OVCAR3 (cell line): ENCODE data around the genes LRRC51, P2RY2 and ARHGEF17.

- RRBS, result no CpG with 5 or more reads among the region's 5 CpGs
Measured at GRCh38 chr11:72038831-72039679, 40.3 kb downstream of the IL18BP start.

GRCh38 chr11:72080272-72081279 is at the start of gene LRRC51:
LRRC51 (plus strand) TSS chr11:72080850.
- RRBS, result 4% methylated on average over 19 of the region's 67 CpGs

DNA sequence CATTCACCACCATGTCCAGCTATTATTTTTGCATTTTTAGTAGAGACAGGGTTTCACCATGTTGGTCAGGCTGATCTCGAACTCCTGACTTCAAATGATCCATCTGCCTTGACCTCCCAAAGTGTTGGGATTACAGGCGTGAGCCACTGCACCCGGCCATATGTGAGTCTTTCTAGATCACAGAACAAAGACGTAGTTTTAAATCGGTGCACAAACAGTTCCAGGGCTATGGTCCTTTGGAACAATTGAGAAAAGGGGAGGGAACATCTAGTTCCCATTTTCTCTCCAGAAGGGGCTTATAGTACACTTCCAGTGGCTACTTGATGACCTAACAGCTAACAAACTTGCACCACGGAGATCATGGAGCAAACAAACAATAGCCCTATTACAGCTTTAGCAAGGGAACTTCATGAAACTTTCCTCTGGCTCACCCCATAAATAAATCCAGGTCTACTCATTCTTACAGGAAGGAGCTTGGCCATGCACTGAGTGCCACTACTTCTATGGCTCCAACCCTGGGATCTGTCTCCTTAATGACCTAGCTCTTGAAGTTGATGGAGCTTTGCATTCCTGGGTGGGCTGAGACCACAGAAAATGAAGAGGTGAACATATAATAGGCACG is 8.4 kb upstream of the FOLR2 start:
- RRBS, result no CpG with 5 or more reads among the region's 7 CpGs

- RRBS, result no CpG with 5 or more reads among the region's 4 CpGs
Measured at GRCh38 chr11:72224434-72224543, 278 bp upstream of the INPPL1 start.

- RRBS, result 73% methylated on average over 2 of the region's 14 CpGs
Measured at GRCh38 chr11:72237909-72238345, 6.0 kb downstream of the PHOX2A start.

DNA sequence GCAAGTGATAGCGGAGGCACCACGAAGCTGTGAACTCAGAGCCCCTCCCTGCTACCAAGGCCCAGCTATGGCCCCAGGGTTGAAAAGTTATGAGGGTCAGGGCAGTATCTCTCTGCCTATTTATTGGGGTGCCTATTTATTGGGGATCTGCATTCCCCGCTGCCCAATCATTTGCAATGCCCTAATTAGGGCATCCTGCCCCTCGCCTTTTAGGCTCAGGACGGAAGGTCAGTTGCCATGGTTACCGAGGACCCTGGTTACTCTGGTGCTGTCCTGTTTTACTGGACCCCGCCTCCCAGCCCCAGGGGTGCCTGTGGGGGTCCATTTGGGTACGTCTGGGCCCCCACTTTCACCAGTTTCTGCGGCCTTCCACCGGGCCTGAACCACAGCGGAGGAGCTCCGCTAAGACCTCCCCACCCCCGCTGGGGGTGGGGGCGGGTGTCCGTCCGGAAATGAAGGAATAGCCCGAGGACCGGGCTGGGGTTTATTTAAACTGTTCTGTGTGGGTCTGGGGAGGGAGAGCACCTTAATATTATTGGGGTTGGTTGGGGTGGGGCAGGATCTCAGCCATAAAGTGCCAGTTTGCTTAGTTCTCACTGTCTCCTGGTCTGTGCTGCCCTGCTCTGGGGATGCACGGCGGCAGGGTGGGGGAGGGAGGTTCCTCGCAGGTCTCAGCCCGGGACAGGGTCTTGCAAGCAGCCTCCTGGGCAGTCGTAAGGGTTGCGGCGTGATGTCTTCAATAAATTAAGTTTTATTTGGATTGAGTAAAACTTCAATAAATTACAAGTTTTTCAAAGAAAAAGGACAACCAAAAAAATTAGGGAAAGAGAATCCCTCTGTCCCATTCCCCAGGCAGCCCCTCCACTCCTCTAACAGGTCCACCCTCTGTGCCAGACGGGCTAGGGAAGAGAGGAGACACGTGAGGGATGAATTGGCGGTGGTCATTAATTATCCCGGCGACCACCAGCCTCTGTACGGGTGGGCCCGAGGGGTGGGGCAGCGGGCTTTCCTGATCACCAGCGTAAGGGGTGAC is 5.3 kb downstream of the PHOX2A start:
- RRBS, result 96% methylated on average over 7 of the region's 34 CpGs

DNA sequence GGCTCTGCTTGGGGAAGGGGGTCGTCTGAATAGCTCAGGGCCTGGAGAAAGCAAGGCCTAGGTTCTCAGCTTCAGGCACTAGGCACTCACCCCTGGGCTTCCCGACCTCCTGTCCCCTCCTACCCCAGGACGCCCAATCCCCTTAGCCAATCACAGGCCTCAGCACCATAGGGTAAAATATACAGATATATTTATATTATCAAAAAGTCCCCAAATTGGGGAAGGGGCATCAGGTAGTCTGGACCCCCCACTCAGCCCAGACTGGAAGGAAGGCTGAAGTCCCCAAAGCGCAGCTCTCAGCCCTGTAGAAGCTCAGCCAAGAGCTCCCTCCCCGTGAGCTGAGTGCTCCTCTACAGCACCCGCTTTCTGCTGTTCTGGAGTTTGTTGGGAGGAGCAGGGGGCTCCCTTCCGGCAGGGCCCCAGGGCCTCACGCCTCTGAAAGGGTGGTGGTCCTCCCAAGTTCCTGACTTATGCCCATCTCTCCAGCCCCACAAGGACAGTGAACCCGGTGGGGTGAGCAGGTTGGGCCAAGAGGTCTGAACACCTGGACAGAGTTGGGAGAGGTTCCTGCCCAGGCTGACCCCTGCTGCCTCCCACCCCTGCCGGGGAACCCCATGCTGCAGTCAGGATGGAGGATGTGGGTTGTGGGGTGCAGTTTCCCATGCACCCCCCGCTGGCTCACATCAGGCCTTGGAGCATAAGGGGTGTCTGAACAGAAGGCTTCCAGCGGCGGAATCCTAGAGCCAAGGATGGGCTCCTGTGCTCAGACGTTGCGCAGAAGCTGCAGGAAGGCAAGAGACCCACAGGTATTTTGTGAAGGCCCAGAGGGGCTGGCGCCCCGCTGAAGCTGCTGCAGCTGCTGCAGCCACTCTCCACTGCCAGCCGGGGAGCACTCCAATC is 10.9 kb upstream of the PDE2A start:
- RRBS, result 94% methylated on average over 4 of the region's 18 CpGs

- RRBS, result no CpG with 5 or more reads among the region's 9 CpGs
Measured at GRCh38 chr11:72723469-72723938, 28.7 kb downstream of the ARAP1 start.

DNA sequence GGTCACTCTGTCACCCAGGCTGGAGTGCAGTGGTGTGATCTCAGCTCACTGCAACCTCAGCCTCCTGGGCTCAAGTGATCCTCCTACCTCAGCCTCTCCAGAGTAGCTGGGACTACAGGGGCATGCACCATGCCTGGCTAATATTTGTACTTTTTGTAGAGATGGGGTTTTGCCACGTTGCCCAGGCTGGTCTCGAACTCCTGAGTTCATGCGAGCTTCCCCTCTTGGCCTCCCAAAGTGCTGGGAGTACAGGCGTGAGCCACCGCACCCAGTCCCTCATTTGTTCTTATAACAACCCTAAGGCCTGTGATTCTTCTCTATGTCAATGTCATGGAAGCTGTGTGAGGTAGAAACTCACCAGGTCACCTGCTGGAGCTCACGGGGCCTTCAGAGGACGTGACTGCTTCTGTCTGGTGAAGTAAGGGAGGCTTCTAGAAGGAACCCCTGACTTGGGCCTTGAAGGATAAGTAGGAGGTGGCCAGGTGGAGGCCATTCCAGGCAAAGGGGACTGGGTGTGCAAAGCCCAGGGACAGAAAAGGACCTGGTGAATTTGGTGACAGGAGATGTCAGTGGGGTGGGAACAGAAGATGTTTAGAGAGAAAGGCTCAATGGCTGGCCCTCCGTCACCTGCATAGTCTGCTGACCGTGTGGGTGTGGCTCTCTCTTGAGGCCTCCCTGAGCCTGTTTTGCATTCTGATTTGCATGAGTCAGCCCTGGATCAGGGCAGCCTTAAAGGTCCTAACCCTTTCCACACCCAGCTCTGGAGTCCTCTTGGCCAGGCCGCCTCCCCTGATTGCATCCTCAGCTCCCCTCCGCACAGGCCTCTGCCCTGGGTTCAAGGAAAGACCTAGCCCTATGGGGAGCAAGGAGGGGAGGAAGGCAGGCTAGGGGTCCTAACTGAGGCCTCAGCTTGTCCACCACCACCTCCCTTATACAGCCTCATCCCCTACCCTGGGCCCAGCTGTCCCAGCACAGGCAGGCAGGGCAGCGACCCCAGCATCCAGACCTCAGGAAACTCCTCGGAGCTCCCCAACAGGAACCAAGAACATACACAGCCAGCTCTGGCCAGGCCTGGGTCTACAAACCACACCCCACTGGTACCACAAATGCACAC is 14.2 kb downstream of the ARAP1 start:
- RRBS, result no CpG with 5 or more reads among the region's 13 CpGs

GRCh38 chr11:72807094-72807767 is 7.0 kb upstream of the ATG16L2 start:
- RRBS, result no CpG with 5 or more reads among the region's 5 CpGs

DNA sequence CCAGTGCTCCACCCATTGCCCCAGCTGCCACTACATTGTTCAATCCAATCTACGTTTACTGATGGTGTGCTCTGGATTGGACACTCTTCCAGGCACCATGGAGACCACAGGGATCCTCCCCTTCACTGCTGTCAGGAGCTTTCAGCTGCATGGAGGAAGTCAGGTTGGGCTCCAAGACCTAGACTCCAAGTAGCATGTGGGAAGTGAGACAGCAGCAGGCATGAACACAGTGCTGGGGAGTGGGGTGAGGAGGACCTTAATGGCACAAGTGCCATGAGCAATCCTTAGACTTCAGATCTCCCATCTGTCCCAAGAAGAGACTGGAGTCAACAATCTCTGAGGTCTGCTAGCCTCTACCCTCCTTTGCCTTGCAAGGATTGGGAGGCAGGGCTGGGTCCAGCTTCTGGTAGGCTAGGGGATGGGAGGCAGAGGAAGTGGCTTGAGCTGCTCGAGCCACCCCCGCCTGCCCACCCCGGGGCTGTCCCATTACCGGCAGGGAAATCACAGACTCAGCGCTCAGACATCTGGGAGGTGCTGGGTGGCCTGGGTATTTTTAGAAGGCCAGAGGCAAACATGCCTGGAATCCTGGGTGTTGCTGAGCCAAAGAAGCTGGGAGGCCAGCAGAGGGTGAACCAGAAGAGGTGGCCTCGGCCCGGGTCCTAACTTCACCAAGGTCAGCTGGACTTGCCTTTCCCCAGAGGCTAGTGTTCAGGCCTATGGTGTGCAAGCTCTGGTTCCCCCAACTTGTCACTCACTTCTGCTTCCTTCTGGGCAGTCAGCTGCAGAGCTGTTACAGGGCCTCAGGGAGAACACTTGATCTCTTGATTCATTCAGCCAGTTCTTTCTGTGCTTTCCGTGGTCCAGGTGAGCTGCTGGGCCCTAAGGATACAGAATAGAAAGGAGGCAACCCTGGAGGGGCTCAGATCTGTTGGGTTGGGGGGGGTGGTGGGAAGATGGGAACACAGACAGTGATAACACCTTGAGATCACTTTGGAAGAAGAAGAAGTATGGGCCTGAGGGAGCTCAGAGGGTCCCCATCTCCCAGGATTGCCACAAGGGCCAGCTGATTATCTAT is 15.4 kb upstream of the FCHSD2 start:
- RRBS, result no CpG with 5 or more reads among the region's 9 CpGs

DNA sequence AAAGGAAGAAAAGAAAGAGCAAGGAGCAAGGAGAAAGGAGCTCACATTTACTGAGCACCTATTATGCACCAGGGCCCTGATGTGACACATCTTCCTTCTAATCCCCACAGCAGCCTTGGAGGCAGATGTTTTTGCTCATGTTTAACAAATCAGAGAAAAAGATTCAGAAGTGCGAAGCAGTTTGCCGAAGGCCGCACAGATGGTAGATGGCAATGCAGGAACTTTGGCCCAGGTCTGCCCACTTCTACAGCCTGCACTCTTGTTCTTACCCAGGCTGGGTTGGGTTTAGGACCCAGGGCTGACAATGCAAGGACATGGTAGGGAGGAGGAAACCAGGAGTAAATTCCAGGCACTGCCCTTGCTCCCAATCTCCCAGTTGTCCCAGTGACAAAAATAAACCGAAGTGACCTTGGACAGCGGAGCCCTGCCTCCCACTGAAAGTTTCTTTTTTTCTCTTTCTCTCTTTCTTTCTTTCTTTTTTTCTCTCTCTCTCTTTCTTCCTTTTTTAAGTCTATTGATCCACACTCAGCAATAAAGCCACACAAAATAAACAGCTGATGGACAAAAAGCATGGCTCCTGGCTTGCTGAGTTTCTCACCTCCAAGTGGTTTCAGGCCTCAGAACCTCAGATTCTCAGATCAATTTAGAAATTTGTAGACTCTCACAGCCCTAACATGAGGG is 33.4 kb upstream of the FCHSD2 start:
- RRBS, result no CpG with 5 or more reads among the region's 5 CpGs

- RRBS, result 5% methylated on average over 46 of the region's 92 CpGs
Measured at GRCh38 chr11:73218045-73219310, at the start of gene P2RY2. P2RY2 (plus strand) TSS chr11:73218281.

DNA sequence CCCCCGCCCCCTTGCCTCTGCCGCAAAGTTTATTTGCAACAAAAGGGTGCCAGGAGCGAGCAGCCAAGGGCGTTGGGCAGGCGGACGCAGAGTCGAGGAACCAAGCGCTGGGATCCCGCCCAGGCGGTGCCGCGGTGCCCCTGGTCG is at the start of gene ARHGEF17:
Gene ARHGEF17 (plus strand): TSS at position 41 of the 147 bp plus-strand sequence.
- RRBS, result no CpG with 5 or more reads among the region's 13 CpGs

GRCh38 chr11:73315368-73316281 is 7.5 kb downstream of the ARHGEF17 start:
- RRBS, result no CpG with 5 or more reads among the region's 10 CpGs

GRCh38 chr11:73344091-73344999 is 31.9 kb upstream of the RELT start:
- RRBS, result no CpG with 5 or more reads among the region's 30 CpGs

DNA sequence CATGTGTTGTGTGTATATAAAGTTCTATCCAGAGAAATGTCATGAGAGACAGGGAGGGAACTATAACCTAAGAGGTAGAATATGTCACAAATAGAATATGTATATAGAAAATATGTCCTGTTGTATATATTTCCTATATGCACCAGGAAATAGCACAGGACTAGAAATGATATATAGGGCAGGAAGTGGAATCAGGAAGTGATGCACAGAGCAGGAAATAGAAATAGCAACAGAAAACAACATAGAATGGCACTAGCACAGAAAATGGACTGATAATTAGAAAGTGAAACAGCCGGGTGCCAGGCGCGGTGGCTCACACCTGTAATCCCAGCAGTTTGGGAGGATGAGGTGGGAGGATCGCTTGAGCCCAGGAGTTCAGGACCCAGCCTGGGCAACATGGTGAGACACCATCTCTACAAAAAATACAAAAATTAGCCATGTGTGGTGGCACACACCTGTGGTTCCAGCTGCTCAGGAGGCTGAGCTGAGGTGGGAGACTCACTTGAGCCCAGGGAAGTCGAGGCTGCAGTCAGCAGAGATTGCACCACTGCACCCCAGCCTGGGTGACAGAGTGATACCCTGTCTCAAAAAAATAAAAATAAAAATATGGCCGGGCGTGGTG is 9.9 kb upstream of the RELT start:
- RRBS, result no CpG with 5 or more reads among the region's 7 CpGs

- RRBS, result no CpG with 5 or more reads among the region's 6 CpGs
Measured at GRCh38 chr11:73381525-73382008, 5.4 kb downstream of the RELT start.

GRCh38 chr11:73382009-73382664 is 5.9 kb downstream of the RELT start:
- RRBS, result 80% methylated on average over 1 of the region's 11 CpGs

DNA sequence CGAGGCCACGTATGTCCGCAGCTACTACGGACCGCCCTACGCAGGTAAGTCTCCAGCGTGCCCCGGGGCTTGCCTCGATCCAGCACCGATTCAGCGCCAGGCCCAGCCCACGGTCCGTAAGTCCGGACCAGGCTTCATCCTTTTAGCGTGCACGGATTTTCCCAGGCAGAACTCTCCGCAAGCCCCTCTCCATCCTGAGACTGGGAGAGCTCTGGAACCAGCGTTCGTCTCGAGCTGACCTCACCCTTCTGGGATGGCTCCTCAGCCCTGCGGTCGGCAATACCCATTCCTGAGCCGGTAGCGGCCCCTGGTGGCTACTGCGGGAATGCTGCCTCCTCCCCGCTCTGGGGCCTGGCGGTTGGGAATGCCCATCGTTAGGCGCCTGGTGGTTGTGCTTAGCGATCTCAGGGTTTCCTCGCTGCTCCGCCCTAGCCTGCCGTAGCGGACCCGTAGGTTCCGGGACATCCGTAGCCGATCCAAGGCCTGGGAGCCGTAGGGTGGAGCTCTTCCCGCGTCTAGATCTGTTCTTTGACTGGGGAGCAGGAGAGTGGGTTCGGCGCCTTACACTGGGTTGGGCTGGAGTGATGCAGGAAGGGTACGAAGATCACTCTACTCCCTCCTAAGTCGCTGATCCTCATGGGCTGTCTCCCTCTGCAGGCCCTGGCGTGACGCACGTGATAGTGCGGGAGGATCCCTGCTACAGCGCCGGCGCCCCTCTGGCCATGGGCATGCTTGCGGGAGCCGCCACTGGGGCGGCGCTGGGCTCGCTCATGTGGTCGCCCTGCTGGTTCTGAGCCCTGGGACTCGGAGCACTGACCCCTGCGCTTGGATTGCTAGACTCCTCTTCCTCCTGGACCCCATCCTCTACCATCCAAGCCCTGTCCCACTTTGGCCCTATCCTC is 14.7 kb downstream of the PLEKHB1 start:
- RRBS, result 60% methylated on average over 7 of the region's 60 CpGs